Fibroblast of the aortic adventitia (primary cell): ENCODE results near the genes NAP1L4 and PGAP2.

GRCh38 chr11:2702578-2703470 lies 182.8 kb downstream of the CDKN1C start:
- CAGE, long polyA plus RNA = no peak

- CAGE, long polyA plus RNA = no peak
Observed at GRCh38 chr11:2776140-2776633, 109.4 kb downstream of the CDKN1C start.

DNA sequence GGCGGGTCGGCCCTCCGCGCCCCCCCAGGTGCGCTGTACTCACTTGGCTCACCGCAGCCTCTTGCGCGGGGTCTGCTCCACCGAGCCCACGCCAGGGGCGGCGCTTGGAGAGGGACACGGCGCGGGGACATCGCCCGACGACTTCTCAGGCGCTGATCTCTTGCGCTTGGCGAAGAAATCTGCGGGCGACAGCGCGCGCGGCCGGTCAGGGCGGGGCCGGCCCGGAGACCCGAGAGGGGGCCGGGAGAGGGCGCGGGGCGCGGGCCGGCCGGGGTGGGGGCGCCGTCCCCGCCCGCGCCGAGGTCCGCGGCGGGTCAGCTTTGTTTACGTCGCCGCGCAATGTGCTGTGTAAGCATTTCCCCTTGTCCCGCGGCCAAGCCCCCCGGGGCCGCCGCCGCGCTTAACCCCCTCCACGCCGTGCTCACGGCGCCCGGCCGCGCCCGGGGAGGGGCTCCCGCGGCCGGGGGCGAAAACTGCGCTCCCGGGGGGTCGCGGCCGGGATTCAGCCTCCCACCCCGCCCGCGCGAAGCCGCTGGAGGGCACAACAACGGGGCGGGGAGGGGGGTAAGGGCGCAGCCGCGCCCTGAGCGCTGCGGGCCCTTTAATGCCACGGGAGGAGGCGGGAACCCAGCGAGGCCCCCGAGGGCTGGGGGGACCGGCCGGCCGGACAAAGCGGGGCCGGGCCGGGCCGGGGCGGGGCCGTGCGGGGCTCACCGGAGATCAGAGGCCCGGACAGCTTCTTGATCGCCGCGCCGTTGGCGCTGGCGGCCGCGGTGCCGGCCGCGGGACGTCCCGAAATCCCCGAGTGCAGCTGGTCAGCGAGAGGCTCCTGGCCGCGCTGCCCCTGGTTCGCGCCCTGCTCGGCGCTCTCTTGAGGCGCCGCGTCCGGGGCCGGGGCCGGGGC lies 1.4 kb downstream of the CDKN1C start:
- CAGE, long polyA plus RNA = no peak

GRCh38 chr11:2884860-2885486 lies 602 bp downstream of the CDKN1C start:
- CAGE, long polyA plus RNA = no peak

GRCh38 chr11:2887037-2887519 lies 1.5 kb upstream of the CDKN1C start:
- CAGE, long polyA plus RNA = no peak

DNA sequence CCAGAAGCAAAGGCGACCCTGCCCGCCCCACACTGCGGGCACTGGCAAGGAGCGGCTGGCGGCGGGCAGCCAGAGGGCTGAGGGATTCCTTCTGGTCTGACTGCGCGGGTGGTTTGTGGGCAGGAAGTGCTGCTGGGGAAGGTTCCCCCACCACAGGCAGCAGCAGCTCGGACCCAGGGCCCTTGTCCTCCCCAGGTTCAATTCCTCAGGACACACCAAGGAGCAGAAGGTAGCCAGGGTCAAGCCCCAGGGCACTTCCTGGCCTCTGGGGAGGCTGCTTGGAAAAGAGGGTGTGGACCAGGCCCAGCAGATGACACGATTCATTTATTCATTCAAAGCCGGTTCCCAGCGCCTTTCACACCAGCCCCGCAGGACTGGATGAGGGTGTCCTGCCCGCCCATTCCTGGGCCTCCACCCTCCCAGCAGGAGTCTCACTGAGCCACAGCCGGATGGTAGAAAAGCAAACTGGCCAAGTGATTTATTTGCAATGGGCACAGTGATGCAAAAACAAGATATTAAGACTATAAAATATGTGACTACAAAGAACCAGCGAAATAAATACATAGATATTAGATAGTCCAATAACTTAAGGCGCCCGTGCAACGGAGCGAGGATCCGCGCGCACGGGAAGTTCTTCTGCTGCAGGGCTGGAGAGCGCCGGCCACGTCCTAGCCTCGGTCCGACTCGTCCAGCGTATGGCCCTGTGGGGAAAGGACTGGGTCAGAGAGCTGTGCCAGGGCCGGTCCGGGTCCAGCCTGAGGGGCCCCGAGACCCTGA lies 1.1 kb downstream of the PHLDA2 start:
- CAGE, long polyA plus RNA = no peak

DNA sequence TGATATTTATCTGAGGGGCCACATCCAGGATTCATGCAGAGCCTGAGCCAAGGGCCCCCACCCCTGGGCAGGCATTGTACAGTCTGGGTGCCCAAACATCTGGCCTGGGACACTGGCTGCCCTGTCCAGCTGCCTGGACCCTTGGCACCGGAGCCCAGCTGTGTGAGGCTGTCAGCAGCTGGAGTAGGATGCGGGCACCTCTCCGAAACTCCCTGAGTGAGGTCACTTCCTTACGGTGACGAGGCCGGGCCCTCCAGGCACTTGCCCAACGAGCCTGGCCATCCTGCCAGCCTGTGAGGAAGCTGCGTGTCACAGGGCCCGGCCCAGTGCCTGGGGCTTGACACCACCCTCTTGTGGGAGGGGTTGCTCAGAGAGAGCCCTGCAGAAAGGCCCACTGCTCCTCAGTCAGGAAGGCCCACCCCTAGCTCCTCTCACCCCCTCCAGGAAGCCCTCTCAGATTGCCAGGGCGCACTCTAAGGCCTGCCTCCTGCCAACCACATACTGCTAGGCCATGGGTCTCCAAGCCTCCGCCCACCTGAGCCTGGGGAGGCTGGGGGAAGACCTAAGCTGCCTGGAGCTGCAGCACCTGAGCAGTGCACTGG lies 4.2 kb upstream of the PHLDA2 start:
- CAGE, long polyA plus RNA = no peak

DNA sequence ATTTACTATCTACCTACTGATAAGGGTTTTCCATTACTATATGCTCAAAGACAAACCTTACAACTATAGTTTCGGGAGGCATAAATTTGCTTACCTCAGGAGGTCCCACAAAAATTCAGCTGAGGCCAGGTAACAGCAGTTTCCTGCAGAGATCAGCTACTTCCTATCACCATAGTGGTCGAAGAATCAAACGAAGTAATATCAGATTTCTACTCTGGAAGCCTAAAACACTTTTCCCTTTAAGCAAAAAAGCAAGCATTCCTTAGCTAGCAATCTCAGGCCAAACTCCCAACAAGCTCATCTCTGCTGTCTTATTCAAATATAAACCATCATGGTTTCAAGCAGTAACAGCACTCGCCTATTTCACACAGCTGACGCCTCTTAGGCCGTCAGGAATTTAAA lies 3.1 kb downstream of the NAP1L4 start:
- CAGE, long polyA plus RNA = no peak

GRCh38 chr11:2990953-2991704 lies 1.0 kb downstream of the NAP1L4 start:
- CAGE, long polyA plus RNA = no peak

DNA sequence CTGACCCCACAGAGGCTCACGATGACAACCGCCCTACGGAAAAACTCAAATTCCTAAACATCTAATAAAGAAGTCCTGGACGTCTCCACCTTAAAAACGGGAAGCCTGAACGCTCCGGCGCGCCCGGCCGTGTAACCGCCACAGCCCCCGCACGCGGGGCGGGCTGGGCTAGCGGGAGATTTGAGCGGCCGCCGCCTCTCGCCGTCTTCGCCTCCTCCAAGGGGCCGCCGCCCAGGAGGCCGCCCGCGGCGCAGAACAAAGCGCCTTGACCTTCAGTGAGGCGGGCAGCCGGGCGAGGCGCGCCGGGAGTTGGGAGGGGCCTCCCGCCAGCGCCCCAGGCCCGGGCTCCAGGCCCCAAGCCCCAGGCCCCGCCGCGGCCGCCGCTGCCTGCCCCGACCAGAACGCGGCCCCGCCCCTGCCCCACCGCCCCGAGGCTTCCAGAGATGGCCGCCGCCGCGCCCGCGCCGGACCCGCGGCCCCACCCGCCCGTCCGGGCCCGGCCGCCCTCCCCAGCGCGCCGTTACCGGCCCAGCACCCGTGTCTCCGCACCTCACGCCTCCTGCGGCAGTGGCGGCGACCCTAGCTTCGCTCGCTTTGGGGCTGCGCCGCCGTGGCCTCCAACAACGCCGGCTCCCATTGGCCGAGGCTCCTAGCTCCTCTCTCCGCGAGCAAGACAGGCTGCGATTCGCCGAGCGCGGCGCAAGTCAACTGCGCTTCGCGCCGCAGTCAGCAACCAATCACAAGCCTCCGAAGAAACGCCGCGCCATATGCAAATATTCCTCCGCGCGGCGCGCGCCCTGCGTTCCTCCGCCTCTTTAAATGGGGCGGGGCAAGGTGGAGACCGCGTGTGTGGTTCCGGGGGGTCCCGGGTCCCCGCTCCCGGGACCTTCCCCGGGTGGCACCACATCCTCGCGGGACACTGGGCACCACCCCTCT lies at the start of gene NAP1L4:
NAP1L4 (minus strand) TSS at position 625 of the 936 bp plus-strand sequence.
- CAGE, long polyA plus RNA = no peak

DNA sequence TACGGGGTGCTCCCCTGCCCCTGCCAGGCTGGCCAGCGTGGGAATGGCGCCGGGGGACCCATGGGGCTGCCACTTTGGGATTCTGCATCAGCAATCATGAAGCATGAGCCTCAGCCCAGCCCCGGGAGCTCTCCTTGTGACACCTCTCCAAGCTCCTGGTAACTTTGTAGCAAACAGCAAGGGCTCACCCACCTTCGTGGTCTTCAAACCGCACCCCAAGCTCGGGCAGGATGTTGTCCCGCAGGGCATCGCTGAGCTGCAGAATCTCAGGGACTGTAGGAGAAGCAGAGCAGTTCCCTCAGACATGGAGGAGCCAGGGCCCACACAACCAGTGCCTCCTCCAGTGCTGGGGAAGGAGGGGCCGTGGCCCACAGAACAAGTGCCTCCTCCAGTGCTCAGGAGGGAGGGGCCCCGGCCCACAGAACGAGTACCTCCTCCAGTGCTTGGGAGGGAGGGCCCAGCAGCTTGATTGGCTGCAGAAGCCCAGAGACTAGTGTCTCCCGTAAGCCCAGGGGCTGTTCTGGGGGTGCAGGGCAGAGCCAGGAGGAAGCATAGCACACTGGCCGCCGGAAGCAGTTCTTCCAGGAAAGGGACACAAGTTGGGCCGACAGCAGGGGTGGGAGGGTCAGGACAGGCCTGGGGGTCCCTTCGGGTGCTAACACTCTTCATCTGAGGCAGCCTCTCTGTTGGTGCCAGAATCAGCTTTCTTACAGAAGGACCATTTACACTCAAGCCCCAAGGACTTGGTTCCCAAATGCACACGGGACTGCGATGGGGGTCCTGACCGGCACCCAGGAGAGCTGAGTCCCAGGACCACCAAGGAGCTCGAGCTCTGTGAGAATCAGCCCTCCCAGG lies 14.8 kb upstream of the NAP1L4 start:
- CAGE, long polyA plus RNA = no peak

DNA sequence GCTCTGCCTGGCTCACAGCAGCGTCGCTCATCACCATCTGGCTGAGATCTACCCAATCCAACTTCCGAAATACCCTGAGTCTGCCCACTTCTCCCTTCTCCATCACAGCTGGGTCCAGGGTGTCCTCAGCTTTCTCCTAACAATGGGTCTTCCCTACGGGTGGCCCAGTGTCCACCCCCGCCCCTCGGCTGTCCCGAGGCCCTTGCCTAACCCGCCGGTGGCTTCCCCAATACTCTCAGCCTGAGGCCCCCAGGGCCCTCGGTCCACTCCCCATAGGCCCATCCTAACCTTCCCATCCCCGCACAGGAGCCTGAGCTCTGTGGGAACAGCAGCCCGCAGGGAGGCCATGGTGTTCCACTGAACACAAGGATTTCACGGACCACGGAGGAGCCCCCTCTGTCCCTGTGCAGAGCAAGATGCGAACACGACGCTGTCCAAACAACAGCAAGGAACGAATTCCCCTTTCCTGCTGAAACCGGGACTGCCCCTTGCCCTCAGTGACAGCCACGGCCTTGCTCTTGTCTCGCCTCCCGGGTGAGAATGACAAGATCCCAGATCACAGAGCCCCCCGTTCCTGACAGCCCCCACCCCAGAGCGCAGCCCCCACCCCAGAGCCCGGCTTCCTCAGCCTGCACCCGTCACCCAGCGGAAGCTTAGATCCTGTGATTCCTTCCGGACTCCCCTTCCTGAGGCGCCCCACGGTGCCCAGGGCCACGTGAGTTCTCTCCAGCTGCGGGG lies 48.8 kb upstream of the CARS1 start:
- CAGE, long polyA plus RNA = no peak

DNA sequence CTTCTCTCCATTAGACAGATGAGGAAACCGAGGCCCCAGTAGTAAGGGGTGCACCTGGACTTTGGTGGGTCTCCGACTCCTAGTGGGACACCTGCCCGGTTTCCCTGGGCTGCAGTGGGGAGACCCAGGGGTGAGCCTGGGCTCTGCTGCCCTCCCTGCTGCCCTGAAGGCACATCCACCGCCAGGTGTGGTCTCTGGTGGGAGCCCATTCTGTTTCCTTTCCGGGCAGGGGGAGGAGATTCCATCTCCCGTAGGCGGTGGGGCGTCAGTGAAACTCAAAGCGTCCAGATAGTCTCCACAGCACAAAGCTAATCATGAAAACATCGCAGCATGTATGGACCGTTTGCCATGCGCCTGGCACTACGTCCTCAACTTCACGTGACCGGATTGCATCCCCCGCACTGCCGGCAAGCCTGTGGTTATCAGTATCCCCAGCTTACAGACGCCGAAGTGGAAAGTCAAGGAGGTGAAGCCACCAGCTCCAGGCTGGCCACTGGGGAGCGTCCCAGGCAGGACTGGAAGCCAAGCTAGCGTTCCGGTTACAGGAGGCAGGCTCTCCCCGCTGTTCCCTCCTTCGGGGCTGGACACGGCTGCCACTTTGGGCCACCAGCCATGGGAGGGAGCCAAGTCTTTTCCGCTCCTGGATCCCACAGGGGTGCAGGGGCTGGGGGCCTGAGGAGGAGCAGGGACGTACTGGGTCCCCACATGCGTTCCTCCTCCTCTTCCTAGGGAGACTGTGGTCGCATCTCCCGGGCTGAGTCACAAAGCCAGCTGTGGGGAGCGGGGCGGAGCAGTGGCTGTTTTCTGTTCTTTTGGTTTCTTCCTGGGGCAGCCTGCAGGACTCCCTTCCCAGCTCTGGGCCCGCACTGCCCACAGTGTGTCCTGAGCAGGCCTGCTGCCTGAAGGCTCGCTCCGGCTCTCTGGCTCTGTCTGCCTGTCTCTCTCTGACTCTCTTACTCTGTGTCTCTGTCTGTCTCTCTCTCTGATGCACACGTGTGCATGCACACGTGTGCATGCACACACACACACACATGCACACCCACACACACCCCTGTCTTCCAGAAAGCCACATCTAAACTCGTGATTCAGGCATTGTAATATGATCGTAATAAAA lies 4.2 kb upstream of the OSBPL5 start:
- CAGE, long polyA plus RNA = no peak

- CAGE, long polyA plus RNA = no peak
Observed at GRCh38 chr11:3605752-3606039, 36.1 kb downstream of the ART5 start.

DNA sequence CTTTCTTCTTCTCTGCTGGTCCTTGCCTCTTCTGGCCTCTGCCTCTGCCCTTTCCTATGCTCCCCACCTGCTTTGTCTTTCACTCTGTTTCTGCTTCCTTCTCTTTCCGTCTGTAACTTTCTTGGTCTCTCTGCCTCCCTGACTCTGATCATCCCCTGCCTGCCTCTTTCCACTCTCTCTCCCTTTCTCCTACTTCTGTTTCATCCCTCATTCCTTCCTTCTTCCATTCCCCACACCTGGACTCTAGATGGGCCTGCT lies 281 bp upstream of the CHRNA10 start:
- CAGE, long polyA plus RNA = no peak

GRCh38 chr11:3776215-3776521 lies 21.2 kb downstream of the NUP98 start:
- CAGE, long polyA plus RNA = no peak

DNA sequence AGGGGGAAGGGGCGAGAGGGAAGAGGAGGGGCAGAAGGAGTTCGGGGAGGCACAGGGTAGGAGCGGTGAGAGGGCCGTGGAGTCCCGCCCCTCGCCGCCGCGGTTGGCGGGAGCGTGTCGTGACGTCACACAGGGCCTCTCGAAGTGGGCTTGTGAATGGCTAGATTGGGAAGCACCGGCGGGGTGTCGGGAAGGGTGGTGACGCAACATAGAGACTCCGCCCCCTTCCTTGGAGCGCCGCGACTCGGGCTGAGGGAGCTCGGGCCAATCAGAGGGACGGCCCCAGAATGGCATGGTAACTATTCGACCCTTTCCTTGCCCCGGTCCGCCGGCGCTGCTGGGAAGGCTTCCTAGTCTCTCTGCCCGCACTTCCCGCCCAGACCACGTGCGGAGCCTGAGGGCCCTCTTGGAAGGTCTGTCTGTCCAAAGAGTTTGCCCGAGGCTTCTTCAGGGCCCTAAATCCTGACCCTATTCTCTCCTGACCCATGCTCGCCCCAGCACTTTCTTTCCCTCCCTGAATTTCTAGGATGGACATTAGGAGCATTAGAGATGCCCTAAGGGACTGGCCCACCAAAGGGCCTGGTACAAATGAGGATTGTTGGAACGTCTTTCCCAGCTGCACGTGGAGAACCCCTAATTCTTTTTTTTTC lies 459 bp upstream of the NUP98 start:
- CAGE, long polyA plus RNA = no peak

GRCh38 chr11:3807831-3808935 lies at the start of gene PGAP2:
Gene PGAP2 (plus strand): TSS chr11:3808560.
- CAGE, long polyA plus RNA = no peak

DNA sequence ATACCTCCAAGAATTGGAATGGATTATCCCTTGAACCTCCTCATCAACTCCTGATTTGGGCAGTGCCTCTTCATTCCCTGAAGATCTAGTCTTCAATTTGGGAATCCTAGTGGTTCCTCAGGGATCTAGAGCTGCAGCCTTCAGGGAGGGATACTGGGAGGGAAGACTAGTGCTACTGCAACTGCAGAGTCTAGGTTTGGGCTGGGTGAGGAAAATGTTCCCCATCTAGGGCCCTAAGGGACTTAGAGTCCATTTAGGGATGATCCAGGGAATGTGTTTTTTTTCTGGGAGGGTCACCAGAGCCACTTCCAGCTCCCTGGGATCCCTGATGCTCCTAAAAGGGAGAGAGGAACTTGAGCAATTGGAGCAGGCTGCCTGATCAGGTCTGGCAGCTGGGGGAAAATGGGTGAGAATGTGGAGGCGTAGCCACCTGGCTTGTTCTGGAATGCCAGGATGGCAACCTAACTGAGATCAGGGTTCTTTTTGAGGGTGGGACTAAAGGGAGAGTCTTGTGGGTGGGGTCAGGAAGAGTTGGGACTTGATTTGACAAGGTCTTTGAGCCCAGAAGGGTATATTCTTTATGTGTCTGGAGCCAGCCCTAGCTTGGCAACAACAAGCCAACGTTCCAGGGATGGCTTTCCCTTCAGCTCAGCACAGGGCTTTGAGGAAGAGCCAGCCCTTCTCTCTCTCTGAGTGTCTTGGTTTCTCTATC lies 1.2 kb downstream of the PGAP2 start:
- CAGE, long polyA plus RNA = no peak

- CAGE, long polyA plus RNA = no peak
Observed at GRCh38 chr11:3810929-3811264, 2.5 kb downstream of the PGAP2 start.